ENCODE measurements around a stretch of chr17.

DNA sequence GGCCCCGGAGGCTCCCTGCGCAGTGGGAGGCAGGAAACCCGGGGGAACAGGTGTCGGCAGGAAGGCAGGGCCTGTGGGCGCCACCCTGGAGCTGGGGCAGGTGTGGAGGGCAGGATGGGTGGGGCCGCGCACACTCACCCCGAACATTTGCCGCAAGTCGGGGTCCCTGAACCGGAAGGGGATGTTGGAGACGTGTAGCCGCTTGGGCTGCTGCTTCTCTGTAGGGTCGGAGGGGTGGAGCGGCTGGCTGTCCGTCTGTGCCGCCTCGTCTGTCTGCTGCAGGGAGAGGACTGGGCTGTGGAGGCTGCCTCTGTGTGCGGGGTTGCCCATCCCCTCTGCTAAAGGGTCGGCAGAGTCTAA, 31.9 kb downstream of the ENGASE start:
- PRO-cap, result no peak

- PRO-cap, result no peak
Observed at GRCh38 chr17:79662707-79663141, 51.9 kb upstream of the RBFOX3 start.

GRCh38 chr17:79789390-79789924, 7.4 kb downstream of the CBX8 start:
- PRO-cap, result no peak

GRCh38 chr17:79819464-79819805, 19.8 kb downstream of the CBX4 start:
- PRO-cap, result no peak

DNA sequence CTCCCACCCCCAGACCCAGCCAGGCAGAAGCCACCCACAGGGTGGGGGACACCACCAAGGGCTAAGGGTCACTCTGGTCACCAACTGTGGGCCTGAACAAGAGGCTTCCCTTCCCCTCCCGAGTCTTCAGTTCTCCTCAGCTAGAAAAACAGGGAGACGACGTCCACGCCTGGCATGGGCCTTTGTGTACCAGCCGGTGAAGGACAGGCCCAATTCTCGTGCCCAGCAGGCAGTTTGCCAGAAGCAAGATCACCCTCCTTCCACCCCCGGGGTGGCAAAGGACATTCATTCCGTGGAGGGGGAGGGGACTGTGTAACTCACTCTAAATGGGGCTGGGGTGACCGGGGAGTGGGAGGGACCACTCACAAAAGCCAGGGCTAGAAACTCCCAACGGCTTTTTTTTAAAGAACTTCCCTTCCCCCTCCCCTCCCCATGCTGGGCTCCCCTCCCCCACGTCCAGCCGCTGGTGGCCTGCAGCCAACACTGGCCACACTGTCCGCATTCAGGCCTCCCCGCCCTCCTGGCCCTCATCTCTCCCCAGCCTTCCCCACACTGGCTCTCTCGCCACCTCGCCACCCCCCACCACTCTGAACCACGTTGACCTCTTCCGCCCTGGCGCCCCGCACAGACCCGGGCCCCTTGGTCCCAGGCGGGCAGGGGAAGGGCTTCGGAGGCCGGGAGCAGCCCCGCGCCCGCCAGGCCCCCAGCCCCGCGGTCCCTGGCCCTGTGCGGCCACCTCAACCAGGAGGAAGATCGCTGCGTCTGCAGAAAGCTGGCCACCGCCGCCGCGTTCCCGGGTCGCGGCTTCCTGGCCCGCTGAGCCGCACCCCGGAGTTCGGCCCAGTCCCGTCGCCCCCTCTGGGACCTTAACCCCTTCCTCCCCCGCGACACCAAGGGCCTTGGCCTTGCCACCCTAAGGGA, 7.5 kb downstream of the CBX4 start:
- PRO-cap, result no peak

DNA sequence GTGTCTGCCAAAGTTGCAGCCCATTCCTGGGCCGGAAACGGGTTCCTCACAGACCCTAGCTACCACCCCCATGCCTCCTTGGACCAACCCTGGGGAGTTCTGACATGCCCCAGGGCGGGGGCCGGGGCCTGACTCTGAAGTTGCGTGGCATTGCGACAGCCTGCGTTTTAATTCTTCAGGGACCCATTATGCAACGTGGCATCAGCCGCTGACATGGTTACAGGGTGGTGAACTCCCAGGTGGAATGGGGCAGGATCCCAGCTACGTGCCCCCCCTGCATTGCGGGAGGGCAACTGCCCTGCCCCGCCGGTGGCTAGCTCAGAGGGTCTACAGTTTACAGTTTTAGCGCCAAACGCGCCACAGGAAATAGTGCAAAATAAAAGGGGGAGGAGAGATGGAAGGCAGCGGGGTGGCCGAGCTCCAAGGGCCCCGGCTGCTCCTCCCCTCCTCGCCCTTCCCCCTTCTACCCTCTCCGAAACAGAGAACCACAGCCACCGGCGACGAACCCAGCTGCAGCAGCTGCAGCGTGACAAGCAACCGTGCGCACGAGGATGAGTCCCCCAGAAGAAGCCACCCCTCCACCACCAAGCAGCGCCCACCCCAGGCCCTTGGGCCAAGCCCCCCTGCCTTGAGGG, 2.5 kb downstream of the CBX4 start:
- PRO-cap, result no peak

DNA sequence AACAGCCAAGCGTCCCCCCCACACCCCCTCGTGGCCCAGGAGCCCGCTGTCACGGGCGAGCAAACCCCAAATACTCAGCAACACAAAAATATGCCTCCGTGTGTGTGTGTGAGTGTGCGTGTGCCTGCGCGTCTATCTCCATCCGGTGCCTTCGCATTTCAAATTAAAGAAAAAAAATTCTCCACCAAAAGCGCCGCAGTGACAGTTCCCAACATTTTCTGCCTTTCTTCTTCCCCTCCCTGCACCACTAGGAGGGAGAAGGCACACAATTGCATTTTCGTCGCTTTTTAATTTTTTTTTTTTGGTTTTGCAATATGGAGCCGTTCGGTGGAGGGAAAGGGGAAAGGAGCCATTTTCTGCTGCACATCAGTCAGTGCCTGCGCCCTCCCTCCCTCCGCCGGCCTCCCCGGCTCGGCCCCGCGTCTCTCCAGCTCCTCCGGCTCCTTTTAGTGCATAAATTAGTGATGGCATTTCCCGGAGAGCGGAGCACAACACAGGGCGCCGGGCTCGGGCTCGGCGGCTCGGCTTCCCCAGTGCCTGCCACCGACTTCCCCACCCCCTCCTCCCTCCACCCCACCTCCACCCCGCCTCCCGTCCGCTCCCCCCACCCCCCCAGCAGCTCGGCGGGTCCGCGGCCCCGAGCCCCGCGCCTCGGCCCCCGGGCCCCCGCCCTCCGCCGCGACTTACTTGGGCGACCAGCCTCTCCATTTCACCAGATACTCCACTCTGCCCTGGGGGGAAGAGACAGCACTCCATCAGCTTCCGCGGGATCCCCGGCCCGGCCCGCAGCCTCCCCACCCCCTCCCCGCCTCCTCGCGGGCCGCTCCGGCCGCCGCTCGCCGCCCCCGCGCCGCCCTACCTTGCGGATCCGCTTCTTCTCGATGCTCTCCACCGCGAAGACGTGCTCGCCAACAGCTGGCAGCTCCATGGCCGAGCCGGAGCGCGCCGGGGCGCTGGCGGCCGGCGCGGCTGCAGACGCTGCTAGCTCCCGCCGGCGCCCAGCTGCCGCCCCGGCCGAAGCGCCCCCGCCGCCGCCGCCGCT, 595 bp downstream of the CBX4 start:
- PRO-cap, result bidirectional peak, plus-strand start at position 471 of the sequence, minus-strand start at position 343 of the sequence; bidirectional peak, plus-strand start at position 729 of the sequence, minus-strand start at position 554 of the sequence

DNA sequence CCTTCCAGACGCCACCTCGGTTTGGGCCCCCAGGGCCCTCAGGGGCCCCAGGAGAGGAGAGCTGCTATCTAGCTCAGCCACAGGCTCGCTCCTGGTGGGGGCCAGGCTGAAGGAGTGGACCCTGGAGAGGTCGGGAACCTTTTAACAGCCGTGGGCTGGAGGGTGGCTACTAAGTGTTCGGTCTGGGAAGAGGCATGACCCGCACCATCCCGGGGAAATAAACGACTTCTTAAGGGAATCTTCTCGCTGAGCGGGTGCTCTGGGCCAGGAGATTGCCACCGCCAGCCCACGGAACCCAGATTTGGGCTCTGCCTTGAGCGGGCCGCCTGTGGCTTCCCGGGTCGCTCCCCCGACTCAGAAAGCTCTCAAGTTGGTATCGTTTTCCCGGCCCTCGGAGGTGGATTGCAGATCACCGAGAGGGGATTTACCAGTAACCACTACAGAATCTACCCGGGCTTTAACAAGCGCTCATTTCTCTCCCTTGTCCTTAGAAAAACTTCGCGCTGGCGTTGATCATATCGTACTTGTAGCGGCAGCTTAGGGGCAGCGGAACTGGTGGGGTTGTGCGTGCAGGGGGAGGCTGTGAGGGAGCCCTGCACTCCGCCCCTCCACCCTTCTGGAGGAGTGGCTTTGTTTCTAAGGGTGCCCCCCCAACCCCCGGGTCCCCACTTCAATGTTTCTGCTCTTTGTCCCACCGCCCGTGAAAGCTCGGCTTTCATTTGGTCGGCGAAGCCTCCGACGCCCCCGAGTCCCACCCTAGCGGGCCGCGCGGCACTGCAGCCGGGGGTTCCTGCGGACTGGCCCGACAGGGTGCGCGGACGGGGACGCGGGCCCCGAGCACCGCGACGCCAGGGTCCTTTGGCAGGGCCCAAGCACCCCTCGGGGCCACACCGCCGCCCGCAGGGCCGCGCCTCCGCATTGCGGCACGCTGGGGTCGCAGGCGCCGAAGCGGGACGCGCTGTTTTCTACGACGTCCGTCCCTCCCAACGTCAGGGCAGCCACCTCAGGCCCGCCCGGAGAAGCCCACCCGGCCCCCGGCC, 3.6 kb upstream of the CBX4 start:
- PRO-cap, result no peak

GRCh38 chr17:79932756-79933546, 93.7 kb upstream of the CBX4 start:
- PRO-cap, result no peak

DNA sequence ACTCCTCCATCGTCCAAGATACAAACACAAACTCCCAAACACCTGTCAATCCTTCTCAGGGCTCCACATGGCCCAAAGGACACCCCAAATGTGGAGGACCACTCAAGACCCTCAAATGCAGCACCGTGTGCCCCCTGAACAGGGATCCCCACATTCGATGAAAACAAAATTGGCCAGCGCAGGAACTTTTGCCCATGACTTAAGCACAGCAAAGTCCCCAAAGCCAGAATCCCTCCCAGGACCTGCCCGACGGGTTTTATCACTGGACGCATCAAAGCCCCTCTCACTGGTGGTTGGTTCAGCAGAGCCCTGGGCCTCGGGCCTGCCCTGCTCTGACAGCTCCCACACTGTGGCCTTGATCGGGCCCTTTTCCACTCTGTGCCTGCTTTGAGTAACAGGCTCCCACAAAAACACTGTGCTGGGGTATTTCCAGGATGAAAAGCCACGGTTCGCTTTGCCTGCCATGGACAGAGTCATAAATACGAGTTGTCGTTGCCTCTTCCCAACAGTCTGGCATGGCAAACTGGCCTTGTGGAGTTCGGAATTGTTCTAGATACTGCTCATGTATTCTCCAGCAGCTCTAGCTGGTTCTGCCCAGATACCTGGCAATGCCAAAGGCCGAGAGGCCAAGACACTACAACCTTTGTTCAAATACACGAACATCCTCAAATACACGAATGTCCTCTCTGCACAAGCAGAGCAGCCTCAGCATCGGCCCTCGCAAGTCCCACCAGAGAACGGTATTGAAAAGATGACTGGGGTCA, 46.4 kb downstream of the TBC1D16 start:
- PRO-cap, result no peak

GRCh38 chr17:80029112-80029830, 6.4 kb downstream of the TBC1D16 start:
- PRO-cap, result no peak

DNA sequence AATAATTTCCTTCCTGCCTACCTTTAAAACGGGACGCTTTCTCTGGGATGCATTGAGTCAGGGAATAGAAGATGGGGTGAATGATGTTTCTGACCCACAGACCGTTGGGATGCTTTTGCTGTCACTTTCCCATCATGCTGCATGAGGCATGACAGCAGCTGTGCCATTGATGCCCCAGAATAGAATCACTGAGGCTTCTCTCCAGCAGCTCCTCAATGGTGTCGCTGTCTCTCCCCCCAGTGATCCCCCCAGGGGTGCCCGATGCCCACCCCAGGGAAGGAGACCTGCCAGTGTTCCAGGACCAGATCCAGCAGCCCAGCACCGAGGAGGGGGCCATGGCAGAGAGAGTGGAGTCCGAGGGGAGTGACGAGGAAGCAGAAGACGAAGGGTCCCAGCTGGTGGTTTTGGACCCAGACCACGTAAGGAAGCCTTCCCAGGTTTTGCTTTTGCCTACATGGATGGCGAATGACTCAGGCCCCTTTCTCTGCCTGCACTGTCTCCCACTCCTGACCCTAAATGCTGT, 12.0 kb downstream of the CCDC40 start:
- PRO-cap, result no peak

DNA sequence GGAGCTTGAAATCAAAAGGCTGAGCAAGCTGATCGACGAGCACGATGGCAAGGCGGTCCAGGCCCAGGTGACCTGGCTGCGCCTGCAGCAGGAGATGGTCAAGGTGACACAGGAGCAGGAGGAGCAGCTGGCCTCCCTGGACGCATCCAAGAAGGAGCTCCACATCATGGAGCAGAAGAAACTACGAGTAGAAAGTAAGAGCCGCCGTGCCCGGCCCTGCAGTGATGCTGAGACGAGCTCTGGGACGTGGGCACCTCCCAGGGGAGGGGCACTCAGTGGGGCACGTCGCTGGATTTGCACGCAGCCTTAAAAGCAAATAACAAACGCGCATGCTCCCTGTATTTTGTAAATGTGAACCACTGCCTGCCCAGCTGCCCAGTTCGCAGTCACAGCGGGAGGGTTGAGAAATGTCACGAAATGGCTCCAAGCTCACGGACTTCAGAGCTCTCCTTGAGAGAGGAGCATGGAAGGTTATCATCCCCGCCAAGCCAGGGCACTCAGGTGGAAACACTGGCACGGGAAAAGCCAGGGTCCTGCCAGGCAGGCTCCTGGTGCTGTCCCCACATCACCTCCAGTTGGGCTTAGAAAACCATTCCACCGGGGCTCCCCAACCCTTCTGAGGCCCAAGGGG, 15.2 kb upstream of the GAA start:
- PRO-cap, result no peak

DNA sequence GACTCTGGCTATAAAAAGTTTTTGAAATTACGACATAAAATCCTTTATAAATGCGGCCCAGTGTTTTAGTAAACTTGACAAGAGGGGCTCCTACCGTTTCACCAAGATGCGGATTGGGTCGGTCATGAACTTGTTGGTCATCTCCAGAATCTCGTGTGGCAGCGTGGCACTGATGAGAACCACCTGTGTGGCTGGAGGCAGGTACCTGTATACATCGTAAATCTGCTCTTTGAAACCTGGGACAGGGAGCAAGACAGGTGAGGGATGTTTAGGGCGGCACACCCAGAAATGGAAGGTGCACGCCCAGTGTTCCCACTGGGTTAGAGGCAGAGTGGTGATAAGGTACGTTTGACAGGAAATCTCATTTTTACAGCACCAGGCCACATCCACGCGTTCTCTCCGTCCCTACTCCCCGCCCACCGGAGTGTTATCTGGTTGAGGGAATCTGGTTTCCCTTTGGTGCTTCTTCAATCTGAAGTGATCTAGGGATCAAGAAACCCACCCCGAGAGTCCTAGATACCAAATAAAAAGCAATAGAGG, 7.9 kb downstream of the EIF4A3 start:
- PRO-cap, result no peak

GRCh38 chr17:80177928-80178643, 8.3 kb downstream of the CARD14 start:
- PRO-cap, result no peak

GRCh38 chr17:80223584-80224601, 3.7 kb downstream of the SLC26A11 start:
- PRO-cap, result no peak

- PRO-cap, result no peak
Observed at GRCh38 chr17:80272871-80273607, 12.4 kb downstream of the RNF213 start.

DNA sequence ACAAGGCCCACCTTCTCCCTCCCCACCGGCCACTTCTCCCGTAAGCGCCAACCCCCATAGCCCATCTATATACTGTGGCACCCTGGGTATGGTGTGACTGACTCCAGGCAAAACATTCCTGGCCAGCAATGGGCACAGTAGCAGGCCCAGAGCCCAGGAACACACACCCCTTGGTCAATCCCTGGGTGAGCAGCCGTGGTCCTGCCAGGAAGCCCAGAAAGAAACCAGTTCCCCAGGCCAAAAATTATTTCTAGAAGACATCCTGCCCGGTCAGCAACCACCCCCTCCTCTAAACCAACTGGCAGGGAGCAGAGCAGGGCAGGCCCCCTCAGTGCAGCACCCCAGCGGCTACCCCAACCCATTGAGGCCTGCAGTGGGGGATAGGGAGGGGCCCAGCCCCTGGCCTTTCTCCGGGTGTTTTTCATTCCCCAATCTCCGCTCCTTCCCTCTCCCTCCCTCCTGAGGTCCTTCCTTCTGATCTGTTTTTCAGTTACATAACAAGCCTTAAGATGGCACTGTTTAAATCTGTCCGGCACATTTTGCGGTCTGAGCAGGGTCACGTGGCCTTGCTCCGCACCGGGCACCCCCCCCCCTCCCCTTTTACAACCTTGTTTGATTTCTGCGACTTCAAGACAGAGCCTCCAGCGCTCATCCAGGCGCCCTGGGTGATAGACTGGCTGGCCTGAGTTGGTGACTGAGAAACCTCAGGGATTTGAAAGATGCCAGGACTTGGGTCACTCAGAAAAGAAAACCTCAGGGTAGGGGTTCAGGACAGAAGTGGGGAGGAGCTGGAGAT, 2.0 kb downstream of the NPTX1 start:
- PRO-cap, result no peak

- PRO-cap, result no peak
Observed at GRCh38 chr17:80718428-80718975, 173.9 kb downstream of the RPTOR start.

GRCh38 chr17:80834009-80834805, 157.4 kb upstream of the CHMP6 start:
- PRO-cap, result no peak

All from penis (tissue), 1 donor.